Diencephalon (tissue), 2 donors: ENCODE measurements around the gene VTI1B.

DNA sequence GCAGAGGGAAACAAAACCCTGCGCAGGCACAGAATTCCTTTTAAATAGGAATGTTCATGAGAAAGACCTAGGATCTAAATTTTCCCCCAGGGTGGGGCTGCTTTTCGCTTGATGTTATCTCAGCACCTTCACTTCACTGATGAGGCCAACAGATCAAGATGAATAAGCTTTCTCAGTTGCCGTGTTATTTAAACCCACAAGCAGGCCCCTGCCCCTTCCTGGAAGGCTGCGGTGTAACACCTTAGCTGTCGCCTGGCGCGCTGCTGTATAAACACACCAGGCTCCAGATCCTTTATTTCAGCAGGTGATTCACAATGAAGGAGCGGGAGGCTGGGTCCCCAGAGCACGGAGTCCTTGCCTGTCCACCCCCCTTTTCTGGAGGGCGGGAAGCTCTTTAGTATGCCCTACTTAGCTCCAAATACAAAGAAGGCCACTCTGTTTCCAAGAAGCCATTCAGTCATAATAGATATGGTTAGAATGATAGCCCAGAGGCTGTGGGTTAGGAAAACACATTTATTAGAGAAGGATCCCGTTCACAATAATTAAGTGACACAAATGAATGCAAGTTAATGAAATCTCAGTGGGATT is 515.4 kb downstream of the FUT8 start:
- RAMPAGE, long total RNA, result no peak

- RAMPAGE, long total RNA, result no peak
Observed at GRCh38 chr14:66979302-66979829, 209.9 kb upstream of the GARIN2 start.

DNA sequence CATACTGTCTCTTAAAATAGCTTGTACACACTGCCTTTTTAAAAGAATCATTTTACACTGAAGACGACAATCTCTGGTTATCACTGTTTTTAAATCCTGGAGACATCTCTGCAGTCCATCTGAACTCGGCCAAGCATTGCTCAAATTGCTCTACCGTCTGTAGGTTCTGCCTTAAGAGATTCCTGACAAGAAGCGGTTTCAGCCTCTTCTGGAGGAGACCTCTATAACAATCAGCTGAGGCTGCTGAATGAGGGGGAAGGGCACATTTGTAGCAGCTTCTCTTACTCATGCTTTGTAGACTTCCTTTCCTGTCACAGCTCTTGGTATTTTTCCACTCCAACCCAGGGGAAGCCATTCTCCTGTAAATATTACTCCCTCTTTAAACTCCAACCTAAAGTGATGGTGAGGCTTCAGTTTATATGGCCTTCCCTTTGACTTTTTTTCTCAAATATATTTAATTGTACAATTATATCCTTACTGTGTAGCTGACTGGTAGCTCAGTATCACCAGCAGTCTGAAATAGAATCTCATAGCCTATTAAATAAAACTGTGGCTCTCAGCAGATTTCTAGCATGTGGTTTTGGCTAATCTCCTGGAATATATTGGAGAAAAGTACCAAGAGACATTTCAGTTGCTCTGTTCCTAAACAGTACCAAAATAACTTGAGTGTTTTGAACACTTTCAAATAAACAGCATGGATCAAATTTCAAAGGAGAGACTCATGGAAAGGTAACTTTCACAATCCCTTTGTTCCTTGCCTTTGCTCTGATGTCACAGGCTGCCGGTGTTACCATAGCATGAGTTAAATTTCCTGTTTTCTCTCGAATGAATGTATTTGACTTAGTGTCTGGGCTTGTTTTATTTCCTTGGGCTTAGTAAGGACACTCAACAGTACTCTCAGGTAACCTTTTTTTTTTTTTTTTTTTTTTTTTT is 3.2 kb downstream of the ARG2 start:
- RAMPAGE, long total RNA, result no peak

DNA sequence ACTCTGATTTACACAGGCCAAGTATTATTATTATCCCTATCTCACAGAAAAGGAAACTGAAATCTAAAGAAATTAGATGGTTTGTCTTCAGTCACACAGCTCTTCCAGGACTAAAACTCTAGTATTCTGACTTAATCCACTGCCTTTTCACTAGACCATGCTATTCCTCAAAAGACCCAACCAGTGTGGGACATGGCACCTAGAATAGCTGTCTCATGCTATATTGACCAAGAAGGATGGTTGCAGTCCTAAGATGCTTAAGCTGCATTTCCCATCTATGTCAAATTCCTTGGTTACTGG is 24.5 kb downstream of the ARG2 start:
- RAMPAGE, long total RNA, result no peak

GRCh38 chr14:67674504-67675343 is at the start of gene VTI1B:
TSS of gene VTI1B (minus strand) at chr14:67674632.
- RAMPAGE, long total RNA, result start-site peak on the minus strand at chr14:67674571-67674646, 2,025 and 2,154 reads in 2 replicates

GRCh38 chr14:67692850-67693585 is 2.5 kb downstream of the RDH11 start:
- RAMPAGE, long total RNA, result no peak

GRCh38 chr14:67937028-67937641 is 117.6 kb downstream of the RAD51B start:
- RAMPAGE, long total RNA, result no peak

DNA sequence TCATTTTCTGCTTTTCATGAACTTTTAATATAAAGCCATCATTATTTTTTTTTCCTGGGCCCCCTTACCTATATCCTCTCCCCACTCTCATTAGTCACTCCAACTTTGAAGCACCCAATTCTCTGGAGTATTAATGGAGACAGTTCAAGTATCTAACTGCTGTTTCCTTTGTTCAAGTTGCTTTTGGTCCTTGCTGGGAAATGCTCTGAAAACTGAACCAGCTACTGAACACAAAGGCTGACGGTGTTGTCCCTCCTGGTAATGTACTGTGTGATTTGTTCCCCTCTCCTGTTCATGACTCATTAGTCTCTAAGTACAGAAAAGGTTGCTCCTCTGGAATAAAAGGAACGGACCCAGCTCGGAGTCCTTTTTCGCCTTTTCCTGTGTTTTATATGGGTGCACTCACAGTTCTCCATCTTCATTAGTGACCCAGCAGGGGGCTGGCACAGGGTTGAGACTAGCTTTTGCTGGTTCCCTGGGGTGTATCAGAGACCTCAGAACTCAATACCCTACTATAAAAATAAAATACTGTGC is 269.5 kb downstream of the RAD51B start:
- RAMPAGE, long total RNA, result no peak

DNA sequence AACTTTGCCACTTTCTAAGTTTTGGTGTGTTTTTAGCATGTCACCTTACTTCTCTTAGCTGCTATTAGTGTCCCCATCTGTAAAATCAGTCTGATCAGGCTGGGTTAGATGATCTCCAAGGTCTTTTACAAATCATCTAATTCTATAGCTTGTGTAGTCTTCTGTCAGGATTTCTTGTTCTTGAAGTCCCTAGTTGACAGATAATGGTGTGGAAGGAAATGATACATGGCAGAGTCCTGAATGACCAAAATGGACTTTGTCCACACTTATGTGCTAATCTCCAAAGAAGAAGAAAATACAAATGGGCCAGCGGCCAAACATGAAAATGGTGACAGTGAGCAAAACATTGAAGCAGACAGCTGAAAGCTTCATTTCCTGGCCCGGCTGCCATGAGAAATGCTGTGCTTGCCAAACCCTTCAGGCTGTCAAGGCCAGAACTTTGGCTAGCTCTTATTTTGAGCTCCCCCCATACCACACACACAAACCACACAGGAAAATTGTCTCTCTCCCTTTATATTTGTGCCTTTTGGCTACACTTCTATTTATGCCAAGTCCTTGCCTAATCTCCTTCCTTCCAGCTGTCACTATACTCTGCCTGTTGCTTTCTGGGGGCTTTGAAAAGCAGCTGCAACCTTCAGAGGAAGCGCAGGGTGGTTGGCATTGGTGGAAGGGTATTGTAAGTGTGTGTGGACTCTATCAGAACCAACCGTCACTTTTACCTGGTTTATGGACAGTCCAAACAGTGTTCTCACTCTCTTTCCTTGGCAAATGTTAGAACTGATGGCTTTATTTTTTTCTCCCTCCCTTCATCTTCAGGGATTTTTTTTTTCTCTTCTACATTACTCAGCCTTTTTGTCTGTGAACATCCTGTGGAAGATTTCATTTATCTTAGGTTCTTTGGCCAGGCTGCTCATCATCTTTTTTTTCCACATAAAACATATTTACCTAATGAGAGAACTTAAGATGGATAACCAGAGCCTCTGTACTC is 323.8 kb downstream of the RAD51B start:
- RAMPAGE, long total RNA, result no peak

DNA sequence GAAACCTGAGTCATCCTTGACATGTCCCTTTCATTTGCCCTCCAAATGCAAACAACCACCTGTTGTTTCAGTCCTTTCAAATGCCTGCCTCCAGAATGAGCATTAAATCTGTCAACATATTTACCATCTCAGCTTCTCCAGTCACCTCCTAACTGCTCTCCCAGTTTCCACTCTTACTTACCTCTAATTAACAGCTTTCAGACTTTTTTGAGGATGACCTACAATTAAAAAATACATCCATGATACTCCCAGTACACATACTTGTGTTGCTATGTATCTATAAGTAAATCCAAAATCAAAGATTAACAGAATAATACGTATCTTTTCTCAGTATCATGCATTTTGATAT is 375.7 kb downstream of the RAD51B start:
- RAMPAGE, long total RNA, result no peak

GRCh38 chr14:68242178-68242593 is 422.6 kb downstream of the RAD51B start:
- RAMPAGE, long total RNA, result no peak

DNA sequence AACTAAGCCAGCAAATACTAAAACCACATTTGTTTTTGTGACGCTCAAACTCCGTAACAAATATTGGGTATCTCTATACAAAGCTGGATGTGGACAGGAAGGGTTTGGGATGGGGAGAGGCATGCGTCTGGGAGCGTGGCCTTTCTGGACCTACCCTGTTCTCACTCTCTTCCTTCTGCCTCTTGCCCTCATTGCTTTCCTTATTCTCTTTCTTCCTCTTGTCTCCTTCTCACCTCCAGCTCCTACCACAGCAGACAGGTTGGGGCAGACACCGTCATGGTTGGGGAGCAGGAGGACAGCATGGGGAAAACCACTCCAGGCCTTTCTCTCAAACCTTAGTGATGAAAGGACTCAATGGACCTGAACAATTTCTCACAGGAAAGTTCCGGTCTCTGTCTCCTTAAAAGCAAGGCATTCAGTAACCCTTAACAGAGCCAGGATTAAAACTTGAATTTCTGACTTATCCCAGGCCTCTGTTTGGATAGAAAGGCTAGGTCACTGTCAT is 465.3 kb downstream of the RAD51B start:
- RAMPAGE, long total RNA, result no peak

DNA sequence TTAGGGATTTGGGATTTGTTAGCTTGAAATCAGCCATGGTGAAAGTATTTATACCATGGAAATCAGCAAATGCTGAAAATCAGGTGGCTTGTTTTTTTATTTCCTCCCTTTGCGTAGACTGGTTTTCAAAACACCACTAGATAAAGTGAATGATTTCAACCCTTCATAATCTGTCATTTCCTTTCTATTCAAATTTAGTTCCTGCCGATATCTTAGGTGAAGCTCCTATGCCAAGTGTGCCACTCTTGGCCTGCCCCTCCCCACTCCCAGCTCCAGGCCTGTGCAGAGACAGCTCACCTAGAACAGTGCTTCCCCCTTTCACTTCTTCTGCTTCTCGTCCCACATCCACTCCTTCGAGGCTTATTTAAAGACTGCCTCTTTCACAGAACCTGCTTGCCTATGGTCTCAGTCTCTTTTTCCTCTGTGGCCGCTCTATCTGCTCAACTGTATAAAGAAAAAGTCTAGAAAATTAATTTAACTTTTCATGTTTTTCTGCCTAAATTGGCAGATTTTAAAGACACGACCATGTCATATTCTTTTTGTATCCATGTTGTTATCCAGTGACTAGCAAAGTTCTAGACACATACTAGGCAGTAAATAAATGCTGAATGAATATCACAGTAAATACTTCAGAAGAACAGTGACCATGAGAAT is 473.9 kb downstream of the RAD51B start:
- RAMPAGE, long total RNA, result no peak

GRCh38 chr14:68295120-68295821 is 475.7 kb downstream of the RAD51B start:
- RAMPAGE, long total RNA, result no peak

- RAMPAGE, long total RNA, result no peak
Observed at GRCh38 chr14:68451445-68451761, 341.5 kb downstream of the ZFP36L1 start.

DNA sequence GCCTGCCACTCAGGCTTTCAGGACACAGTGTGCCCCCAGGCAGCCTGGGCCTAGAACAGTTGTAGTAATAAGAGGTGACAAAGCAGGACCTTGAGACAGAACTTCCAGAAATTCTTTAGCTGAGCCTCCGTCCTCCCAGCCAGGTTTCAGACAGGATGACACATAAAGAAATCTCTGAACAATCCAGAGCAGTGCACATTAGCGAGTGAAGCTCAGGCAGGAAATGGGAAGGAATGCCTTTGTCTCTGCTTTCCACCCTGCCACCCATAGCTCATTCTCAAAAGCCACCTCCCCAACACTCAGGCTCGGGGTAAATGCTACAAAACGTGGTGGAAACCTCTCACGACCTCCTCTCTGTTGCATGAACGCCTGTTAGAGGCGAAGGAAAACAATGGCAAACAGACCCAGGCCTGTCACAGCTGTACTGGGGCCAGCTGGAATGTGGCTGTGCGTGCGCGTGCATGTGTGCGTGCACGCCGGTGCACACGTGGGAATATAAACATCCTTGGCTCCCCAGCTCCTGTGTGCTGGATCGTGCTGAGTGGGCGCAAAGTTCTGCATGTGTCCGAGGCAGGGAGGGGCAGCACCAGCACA is 286.7 kb downstream of the ZFP36L1 start:
- RAMPAGE, long total RNA, result no peak

GRCh38 chr14:68509829-68510686 is 282.8 kb downstream of the ZFP36L1 start:
- RAMPAGE, long total RNA, result no peak

GRCh38 chr14:68512246-68512956 is 280.5 kb downstream of the ZFP36L1 start:
- RAMPAGE, long total RNA, result no peak

DNA sequence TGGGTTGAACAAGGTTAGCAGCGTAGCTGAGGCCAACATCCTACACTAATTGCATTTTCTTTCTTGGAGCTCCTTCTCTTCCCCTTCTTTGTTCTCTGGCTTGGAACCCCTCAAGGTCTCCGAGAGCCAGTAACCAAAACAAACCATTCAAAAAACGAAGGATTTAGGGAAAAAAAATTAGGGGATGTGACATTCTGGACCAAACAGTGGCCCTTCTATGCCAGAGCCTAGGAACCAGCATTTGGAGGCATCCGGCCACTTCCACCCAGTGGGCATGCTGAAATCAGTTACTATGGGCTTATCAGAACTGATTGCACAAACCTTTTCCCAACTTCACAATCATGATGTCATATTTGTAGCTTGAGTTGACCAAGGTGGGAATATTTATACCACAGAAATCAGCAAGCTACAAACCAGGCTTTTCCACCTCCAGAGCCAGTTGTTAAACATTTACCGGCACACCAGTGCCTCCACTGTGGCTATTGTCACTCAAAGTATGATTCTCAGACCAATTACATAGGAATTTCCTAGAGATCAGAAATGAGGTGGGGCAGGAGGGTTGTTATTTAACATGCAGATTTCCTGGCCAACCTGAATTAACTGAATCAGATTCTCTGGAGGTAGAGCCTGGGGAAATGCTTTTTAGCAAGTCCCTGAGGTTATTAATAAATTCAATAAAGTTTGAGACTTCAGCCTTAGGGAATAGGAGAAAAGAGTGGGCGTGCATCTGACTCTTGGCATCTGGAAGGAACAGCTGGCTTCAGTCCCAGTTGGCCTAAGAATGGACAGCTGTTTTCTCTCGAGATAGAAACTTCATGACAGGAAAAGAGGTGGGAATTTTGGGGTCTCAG is 273.9 kb downstream of the ZFP36L1 start:
- RAMPAGE, long total RNA, result no peak

GRCh38 chr14:68633326-68633836 is 159.5 kb downstream of the ZFP36L1 start:
- RAMPAGE, long total RNA, result no peak